Zone of skin (tissue), 1 donor: Measurements from ENCODE around the gene KCNMA1.

DNA sequence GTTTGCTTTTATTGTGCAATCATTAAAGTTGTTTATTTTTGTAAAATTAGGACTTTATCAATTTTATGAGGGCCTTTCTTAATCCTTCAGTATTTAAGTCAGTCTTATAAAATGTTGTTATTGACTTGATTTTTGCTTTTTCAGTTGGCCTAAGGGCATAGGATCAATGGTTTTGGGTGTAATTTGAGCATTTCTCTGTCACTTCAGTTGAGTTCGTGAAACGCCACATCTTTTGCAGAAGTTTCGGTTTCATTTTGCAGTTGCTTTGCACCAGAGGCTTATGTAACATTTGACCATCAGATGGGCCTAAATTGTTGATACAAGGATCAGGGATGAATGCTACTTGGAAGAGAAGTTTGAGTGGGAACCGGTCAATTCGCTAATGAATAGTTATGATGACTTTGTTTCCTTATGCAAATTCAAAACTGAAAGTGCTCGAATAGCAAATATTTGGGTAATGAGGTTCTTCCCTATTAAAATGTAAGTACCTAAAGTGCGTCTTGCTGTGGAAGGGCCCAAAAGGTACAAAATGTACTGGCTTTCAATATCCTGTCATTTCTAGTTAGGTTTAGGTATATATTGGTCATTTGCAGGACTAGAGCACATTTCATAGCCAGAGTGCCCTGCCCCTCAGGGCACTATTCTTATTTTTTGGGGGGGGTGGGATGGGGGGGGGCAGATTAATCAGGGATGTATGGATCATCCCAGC is 340.9 kb downstream of the LRMDA start:
- RRBS = no CpG with 5 or more reads among the region's 7 CpGs

GRCh38 chr10:75788360-75788819 is 357.0 kb downstream of the LRMDA start:
- RRBS = no CpG with 5 or more reads among the region's 4 CpGs

GRCh38 chr10:75842979-75843717 is 411.7 kb downstream of the LRMDA start:
- RRBS = no CpG with 5 or more reads among the region's 4 CpGs

GRCh38 chr10:75861700-75862298 is 430.4 kb downstream of the LRMDA start:
- RRBS = no CpG with 5 or more reads among the region's 2 CpGs

GRCh38 chr10:76139910-76140670 is 708.7 kb downstream of the LRMDA start:
- RRBS = no CpG with 5 or more reads among the region's 3 CpGs

DNA sequence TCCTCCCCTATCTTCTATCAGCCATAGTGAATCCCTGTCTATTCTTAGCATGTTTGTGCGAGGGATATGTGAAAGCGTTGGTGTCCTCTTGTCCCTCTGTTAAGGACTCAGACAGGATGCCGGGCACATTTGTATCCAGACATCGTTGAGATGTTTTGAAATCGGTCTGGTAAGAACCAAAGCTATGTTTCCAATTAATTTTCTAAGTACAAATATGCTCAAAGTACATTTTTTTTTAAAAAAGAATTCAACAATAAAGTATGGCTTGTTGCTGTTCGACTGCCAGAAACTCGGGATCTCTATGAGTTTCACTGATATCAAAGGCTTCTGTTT is 754.1 kb downstream of the LRMDA start:
- RRBS = no CpG with 5 or more reads among the region's 7 CpGs

GRCh38 chr10:76436184-76436631 is 1004.8 kb downstream of the LRMDA start:
- RRBS = no CpG with 5 or more reads among the region's 4 CpGs

DNA sequence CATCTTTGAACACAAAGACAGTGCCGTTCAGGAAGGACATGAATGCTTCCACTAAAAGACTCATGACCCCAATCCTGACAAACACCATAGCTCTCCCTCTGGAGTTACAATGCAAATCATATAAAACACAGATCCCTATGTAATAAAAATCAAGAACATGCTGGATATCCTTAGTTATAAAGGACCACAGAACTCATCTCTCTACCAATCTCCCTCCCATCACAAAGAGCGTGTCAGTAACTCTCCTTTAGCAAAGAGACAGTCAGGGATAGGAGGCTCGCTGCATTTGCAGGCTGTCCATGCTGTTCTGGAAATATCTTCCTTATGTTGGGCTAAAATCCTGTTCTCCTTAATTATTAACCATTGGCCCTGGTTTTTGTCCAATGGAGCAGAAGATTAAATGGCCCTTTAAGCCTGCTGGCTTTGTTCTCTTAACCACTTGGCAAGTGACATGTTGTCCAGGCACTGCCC is 700.7 kb downstream of the KCNMA1 start:
- RRBS = no CpG with 5 or more reads among the region's 3 CpGs

- RRBS = no CpG with 5 or more reads among the region's 5 CpGs
Measured at GRCh38 chr10:77396963-77397369, 240.6 kb downstream of the KCNMA1 start.

DNA sequence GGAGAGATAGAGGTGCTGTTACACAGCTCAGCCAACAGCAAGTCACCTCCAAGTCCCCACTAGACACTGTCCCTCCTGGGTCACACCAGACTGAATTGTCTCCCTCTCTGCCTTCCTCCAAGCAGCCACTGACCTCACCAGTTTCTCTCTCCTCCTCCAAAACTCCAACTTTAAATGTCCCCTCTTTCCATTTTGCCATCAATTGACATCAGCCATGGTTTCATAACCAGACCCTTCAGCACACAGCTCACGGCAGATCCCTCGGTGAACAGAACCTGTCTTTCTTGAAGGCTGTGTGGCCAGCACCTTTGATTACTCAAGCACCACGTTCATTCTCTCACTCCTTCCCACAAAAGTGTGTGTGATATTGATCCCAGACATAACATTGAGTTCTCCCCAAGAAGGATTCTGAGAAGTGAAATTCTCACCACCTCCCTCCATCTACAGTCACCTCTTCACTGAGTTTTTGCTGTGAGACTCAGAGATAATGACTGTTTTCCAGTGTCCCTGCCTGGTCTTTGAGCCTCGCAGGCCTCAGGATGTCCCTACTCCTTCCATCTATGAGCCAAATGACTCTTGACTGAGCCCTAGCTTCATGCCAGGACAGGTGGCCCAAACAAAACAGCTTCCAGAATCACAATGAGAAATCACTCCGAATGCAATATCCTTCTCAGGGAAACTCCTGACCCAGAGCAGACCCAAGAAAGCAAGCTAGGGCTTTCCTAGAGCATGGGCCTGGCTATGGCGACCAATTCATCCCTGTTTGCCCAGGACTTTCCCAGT is 235.2 kb downstream of the KCNMA1 start:
- RRBS = no CpG with 5 or more reads among the region's 6 CpGs

GRCh38 chr10:77417309-77417782 is 220.3 kb downstream of the KCNMA1 start:
- RRBS = no CpG with 5 or more reads among the region's 6 CpGs

DNA sequence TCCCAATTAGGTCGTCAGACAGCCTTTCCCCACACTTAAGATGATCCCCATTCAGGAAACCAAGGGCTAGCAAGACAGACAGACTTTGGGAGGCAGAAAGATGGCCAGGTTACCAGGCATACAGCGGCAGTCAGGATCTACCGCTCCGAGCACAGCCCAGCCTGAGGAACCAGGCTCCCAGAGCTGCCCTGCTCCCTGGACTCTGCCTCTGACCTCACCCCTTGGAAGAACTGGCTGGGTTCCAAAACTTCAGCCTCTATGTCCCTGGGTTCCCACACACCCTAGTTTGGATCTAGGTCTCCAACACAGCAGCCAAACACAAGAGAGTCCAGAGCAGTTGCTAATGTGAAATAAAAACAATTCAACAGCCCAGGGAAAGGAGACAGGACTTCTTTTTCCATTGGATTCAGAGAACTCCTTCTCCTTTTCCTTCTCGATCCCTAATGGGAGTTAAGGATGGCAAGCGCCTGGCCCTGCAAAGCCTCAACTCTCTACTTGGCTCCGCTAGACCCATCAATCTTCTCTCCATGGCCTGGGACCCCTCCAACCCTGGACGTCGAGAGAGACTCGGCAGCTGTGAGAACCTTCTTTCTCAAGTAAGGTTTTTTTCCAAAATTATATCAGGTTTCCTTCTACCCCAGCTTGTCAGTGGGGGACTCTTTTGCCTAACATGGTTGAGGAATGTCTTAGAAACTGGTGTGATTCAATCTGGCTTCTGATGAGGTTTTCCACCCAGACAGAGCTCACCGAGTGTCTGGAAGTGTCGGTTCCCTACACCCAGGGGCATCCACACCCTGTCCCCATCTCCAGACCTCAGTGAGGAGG is 219.6 kb downstream of the KCNMA1 start:
- RRBS = no CpG with 5 or more reads among the region's 12 CpGs

- RRBS = no CpG with 5 or more reads among the region's 10 CpGs
Measured at GRCh38 chr10:77526321-77527671, 110.8 kb downstream of the KCNMA1 start.

DNA sequence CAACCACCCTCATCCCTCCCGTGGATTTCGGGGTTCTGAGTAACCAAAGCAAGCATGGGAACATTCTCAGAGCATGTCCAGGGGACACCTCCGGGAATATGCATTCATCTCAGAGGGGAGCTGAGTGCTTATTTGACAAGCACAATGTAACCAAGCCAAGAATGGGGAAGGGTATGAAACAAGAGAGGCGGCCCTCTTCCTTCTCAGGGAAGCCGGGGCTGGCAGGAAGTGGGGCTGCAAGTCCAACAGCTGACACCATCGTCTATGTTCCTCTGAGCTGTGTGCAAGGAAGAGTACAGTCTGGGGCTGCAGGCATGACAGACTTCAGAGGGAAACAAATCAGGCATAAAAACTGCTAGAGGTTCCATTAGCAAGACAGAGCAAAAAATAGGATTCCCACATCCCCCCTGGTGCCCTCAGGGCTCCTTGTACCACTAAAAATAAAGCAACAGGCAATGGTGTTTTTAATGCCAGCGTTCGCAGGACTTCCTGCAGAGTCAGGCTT is 34.8 kb downstream of the KCNMA1 start:
- RRBS = 31% methylated on average over 3 of the region's 8 CpGs

DNA sequence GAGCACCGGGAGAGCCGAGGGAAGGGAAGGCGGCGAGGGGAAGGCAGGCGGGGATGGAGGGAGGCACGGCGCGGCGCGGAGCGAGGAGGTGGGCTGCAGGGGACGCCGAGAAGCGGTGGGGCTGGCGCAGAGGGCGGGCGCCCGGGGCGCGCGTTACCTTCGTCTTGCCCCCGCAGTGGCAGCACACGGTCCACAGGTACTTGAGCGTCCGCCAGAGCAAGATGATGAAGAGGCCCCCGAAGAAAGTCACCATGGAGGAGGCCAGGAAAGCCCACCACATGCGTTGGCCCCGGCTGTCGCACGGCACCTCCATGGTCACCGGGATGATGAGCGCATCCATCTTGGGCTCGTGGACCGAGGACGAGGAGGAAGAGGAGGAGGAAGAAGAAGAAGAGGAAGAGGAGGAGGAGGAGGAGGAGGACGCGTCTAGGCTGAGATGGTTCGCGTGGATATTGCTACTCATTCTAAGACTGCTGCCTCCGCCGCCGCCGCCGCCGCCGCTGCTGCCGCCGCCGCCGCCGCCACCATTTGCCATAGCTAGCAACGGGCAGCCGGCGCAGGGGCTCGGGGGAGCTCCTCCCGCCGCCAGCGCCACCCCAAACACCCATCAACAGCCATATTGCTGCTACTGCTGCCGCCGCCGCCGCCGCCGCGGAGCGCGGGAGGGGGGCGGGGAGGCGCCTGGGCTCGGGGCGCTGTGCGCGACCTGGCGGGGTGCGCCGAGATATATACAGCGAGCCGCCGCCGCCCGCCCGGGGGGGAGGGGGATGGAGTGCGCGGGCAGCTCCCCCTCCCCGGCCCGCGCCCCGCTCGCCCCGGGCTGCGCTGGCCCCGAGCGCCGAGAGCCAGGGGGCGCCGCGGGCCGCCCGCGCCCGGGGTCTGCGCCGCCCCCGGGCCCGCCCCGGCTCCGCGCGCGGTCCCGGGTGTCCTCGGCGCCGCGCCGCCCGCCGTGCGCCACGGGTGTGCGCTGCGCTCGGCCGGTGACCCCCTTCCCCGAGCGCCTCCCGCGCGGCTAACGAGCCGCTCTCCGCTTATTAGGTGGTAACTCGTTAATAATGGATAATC is at the start of gene KCNMA1:
Gene KCNMA1 (minus strand): TSS at position 701 of the 1,065 bp plus-strand sequence.
- RRBS = 1% methylated on average over 36 of the region's 134 CpGs

GRCh38 chr10:77713963-77714539 is 76.4 kb upstream of the KCNMA1 start:
- RRBS = no CpG with 5 or more reads among the region's 13 CpGs

DNA sequence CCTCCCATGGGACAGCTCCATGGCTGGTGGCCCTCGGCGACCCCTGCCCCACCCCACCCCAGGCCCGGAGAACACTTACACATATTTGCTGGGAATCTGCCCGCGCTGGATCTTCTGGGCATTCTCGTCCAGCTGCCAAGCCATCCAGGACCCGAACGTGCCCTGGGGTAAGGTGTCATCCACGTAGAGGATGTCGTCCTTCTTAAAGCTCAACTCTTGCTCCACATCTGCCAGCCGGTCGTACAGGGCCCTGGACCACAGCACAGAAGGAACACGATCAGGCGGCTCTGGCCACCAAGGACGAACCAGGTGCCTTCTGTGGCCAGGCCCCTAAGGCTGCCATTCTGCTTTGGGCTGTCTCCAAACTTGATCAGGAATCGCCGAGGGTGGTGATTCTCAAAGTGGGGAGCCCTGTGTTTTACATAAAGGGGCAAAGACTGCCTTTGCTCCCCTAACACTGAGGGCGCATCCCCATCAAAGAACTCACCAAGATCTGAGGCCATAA is 119.8 kb downstream of the DLG5 start:
- RRBS = no CpG with 5 or more reads among the region's 18 CpGs

DNA sequence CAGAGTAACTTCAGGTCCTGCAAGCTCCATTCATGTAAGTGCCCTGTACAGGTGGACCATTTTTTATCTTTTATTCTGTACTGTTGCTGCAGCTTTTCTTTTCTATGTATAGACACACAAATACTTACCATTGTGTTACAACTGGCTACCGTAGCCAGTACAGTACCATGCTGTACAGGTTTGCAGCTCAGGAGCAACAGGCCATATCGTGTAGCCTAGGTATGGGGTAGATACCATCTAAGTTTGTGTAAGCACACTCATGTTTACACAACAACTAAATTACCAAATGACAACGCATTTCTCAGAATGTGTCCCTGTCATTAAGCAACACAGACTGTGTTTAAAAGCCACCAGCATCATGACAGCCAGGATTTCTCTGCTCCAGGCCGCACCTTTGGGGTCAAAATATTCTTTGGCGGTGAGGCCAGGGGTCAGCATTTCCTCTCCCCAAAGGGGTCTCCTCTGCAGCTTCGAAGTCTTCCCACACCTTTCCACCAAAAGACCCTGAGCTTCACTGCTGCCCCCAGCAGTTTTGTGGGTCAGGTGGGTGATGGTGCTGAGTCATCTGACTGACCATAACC is 67.1 kb downstream of the DLG5 start:
- RRBS = no CpG with 5 or more reads among the region's 6 CpGs

GRCh38 chr10:77888517-77888938 is 38.0 kb downstream of the DLG5 start:
- RRBS = no CpG with 5 or more reads among the region's 10 CpGs

DNA sequence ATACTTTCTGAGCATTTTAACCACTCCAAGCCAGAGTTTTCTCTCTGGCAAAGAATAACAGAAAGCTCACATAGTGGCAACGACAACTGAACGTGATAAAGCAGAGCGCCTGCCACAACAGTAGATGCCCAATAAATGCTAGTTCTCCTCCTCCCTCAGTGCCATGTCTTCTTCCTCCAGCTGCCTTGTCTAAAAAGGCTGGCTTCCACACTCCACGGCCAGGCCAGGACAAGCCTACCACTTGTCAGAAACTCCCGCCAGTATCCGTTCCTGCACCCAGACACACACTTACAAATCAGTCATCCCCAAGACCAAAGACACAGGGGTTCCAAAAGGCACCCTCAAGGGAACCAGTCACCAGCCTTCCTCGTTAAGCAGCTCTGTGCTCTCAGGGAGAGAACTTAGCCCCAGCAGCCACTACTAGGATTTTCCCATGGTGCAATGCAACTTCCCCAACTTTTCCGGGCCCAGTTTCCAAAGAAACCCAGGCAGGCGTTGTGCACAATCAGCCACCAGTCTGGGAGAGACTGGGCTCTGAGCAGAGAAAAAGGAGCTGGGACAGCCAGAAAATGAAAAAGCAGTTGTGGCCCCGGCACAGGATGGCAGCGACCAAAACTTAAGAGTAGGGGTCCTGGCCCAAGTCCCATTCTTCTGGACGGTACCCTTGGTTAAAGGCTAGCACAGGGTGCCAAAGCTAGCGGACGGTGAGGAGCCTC is 1.2 kb downstream of the DLG5 start:
- RRBS = 9% methylated on average over 3 of the region's 14 CpGs